Fallopian tube (tissue), 1 donor: ENCODE measurements around a stretch of chr1.

GRCh38 chr1:167422381-167423620 is 95.5 kb downstream of the CD247 start:
- PRO-cap = no peak

- PRO-cap = no peak
Observed at GRCh38 chr1:167431487-167431937, 86.8 kb downstream of the CD247 start.

DNA sequence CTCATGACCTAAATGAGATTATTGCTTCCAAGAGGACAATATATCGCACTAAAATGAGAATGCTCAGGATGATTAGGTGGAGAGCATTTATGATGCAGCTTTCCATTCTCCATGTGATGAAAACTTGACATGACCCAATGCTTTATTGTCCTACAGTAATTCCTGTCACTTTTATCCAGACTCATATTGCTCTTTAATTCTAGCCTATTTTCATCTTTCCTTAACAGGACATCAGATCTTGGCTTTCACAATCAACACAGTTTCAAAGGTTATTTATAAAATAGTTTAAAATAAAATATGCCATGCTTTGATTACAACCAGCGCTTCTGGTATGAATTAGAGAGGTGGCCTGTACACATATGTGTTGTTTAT is 18.2 kb downstream of the CD247 start:
- PRO-cap = no peak

GRCh38 chr1:167514144-167514591 is 4.2 kb downstream of the CD247 start:
- PRO-cap = no peak

GRCh38 chr1:167564441-167565128 is 11.0 kb upstream of the CREG1 start:
- PRO-cap = no peak

DNA sequence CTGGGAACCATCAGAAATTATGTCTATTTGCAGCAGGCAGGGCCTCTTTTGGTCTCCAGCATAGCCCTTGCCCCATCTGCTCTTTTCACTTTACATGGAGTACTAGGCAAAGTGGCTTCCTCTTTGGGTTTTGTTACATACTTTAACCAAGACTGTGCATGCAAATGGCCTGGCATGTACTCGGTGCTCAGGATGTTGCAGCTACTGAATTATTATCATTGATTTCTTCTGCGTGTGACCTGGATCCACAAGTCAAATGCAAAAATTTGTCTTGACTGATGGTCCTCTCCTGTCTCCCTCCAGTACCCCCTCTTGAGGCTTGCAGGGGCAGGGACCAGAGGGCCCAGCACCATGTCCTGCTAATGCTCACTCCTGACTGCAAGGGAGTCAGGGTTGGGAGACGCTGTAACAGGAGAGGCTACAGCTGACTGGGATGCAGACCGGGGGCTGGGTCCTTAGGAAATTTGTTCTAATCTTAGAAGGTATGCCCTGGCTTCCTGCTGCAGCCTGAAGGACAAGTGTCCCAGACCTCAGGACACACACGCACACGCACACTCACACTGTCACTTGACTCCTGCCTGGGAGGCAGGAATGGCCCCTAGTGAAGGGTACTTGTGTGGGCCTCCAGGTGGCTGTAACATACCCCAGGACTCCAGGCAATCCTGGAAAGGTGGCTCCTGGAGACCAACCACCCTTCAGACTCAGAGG is 39.6 kb downstream of the RCSD1 start:
- PRO-cap = no peak

DNA sequence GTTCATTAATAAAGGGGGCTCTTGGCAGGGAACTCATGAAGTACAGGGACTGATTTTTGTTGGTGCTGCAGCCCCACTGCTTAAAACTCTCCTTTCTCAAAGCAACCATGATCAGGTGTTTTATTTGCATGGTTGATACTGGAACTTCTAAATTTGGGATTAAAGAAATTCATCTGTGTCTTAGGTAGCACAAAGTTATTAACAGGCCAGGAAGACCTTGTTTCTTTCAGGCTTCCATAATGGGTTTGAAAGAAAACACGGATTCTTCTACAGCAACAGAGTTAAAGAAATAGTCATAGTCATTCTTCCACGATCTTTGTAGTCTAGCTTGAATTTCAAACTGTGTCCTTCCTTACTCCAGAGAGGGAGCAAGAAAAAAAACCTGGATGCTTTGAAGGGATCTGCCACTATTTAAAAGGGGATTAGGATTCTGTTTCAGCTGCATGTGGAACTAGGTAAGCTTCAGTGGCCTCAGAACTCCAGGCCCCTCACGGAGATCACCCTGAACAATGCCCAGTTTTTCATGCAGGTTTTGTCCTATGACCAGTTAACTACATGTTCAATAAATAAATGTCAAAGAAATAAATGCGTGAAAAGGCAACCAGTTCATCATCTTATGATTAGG is 14.9 kb upstream of the MPZL1 start:
- PRO-cap = no peak

- PRO-cap = no peak
Observed at GRCh38 chr1:167711612-167712343, 10.0 kb upstream of the MPZL1 start.

DNA sequence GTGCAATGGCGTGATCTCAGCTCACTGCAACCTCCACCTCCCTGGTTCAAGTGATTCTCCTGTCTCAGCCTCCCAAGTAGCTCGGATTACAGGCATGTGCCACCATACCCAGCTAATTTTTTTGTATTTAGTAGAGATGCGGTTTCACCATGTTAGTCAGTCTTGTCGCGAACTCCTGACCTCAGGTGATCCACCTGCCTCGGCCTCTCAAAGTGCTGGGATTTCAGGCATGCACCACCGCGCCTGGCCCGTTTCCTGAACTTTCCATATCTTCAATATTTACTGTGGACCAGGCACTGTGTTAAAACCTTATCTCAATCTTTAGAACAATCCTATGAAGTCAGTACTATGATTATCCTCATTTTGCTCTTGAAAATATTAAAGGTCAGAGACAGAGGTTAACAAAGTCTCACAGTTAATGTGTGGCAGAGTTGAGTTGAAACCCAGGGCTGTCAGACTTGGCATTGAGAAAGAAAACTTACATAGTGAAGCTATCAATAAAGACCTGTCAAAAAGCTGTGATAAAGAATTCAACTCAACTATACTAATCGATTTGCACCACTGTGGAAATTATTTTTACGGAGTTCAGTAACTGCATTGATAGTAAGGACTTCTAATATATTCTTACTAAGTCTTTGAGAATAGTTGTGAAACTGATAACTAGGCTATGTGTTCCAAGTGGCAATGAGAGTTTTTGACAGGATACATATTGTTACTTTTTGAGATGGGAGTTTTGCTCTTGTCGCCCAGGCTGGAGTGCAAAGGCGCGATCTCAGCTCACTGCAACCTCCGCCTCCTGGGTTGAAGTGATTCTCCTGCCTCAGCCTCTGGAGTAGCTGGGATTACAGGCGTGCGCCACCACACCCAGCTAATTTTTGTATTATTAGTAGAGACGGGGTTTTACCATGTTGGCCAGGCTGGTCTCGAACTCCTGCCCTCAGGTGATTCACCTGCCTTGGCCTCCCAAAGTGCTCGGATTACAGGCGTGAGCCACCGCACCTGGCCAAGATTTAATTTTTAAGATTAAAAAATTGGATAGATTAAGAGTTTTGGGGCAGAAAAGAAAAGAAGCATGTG is 1.9 kb upstream of the ADCY10 start:
- PRO-cap = no peak

GRCh38 chr1:167935813-167936134 is 709 bp upstream of the DCAF6 start:
- PRO-cap = bidirectional peak, plus-strand start at chr1:167936261, minus-strand start at chr1:167935995

- PRO-cap = no peak
Observed at GRCh38 chr1:168089487-168090122, 47.1 kb downstream of the GPR161 start.

- PRO-cap = no peak
Observed at GRCh38 chr1:168092274-168092779, 44.4 kb downstream of the GPR161 start.

DNA sequence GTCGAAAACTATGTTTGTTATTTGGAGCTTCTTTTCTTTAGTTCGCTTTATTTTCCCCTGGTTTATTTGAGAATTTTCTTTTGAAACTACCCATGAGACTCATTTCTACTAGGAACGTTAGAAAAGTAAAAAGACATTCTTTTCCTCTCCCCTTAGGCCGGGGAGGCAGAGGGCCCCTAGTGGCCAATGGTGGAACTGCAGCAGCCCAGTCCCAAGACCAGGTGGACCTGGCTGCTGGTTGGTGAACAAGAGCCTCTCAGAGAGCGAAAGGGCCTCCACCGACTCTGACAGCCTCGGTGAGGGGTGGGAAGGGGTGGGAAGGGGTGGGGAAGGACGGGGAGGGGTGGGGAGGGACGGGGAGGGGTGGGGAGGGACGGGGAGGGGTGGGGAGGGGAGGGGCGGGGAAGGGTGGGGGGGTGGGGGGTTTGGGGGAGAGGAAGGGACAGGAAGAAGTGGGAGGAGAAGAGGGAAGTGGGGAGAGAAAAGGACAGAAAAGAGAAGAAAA is 9.1 kb upstream of the GPR161 start:
- PRO-cap = no peak

GRCh38 chr1:168184684-168184929 is 5.8 kb downstream of the TIPRL start:
- PRO-cap = no peak

GRCh38 chr1:168319497-168320148 is 38.9 kb downstream of the TBX19 start:
- PRO-cap = no peak

- PRO-cap = no peak
Observed at GRCh38 chr1:168427886-168428325, 115.9 kb downstream of the XCL2 start.

DNA sequence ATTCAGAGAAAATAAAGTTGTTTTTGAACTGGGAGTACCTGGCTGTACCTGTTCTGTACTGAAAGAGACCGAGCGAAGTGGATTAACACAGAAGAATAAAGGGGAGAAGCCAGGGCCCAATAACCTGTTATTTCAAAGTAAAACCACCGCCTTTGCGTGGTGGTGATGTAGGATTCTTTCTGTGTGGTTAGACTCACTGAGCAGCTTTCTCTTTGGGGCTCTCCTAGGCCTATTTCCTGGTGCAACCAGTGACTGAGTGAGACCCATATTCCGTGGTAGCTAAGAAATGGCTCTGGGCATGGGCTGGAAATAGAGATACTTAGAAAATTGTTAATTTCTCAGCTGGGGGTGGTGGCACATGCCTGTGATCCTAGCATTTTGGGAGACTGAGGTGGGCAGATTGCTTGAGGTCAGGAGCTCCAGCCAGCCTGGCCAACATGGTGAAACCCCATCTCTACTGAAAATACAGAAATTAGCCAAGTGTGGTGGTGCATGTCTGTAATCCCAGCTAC is 99.8 kb downstream of the XCL2 start:
- PRO-cap = no peak

DNA sequence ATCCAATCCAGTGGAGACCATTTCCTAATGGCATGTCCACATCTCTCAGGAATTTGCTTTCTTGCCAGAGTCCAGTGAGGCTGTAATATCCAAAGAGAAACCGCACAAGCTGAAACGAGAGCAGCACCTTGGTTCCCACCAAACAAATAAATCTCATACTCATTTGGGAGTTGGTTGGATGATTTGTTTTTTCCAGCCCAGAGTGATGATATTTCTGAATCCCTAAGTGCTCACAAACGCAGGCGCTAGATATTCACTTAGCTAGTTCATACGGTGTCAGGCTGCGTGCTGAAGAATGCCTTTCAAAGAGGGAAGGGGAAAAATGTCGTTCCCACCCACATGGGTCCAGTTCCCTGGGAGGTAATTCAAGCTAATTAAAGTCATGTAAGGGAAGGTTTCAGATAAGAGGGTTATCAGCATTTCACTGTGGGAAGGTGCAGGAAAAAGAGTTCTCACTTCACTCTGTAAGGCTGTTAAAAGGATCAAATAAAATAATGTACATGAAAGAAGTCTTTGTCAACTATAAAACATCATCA is 19.5 kb downstream of the DPT start:
- PRO-cap = no peak

DNA sequence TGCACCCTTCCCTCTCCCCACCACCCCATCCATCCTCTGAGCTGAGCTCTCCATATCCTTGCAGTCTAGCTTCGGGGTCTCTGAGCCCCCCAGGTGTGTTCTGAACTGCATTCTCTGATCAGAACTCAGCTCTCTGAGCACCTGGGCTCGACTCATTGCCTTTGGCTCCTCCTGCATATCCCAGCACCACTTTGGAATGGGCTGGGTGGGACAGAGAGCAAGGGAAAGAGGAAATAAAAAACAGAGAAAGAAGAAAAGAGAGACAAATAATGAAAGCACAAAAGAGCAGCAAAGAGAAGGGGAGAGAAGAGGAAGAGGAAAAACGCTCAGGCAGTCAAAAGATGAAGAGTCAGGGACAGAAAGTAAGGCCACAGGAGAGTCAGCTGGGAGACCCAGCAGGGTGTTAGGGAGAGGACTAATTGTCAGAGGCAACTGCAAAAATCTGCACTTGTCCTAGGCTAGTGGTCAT is 86.8 kb upstream of the ATP1B1 start:
- PRO-cap = no peak

GRCh38 chr1:169055594-169056032 is 50.9 kb upstream of the ATP1B1 start:
- PRO-cap = no peak